Jurkat, Clone E6-1 (cell line): ENCODE data around the gene MPPED1.

GRCh38 chr22:43411505-43412556, at the start of gene MPPED1:
TSS of gene MPPED1 (plus strand) at chr22:43412014.
- RRBS = 55% methylated on average over 61 of the region's 149 CpGs

DNA sequence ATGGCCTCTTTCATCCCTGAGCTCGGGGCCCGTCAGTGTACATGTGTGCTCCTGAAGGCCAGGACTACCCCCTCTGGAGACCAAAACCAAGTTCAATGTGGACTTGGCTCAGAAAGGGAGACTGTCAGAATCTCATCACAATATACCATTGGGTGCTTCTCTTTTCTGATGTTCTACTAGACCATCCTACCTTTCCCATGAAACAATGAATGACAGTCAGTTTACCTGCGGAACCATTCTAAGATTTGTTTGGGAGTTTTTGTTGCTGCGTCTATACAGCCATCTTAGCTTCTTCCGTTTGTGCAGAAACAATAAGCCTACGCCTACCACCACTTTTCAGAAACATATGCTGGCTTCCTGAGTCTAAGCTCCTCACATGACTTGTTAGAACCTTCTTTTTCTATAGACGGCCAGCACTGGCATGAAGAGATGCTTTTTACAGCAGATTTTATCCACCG, 127.7 kb downstream of the EFCAB6 start:
- RRBS = no CpG with 5 or more reads among the region's 8 CpGs

GRCh38 chr22:43977786-43977987, 22.4 kb downstream of the SAMM50 start:
- RRBS = no CpG with 5 or more reads among the region's 2 CpGs

- RRBS = no CpG with 5 or more reads among the region's 17 CpGs
These were observed 7.9 kb upstream of the PARVG start for GRCh38 chr22:44172709-44173377.

- RRBS = no CpG with 5 or more reads among the region's 19 CpGs
These were observed 21.4 kb downstream of the PARVG start for GRCh38 chr22:44201848-44202864.

- RRBS = no CpG with 5 or more reads among the region's 7 CpGs
These were observed 30.9 kb downstream of the PARVG start for GRCh38 chr22:44211599-44211972.

DNA sequence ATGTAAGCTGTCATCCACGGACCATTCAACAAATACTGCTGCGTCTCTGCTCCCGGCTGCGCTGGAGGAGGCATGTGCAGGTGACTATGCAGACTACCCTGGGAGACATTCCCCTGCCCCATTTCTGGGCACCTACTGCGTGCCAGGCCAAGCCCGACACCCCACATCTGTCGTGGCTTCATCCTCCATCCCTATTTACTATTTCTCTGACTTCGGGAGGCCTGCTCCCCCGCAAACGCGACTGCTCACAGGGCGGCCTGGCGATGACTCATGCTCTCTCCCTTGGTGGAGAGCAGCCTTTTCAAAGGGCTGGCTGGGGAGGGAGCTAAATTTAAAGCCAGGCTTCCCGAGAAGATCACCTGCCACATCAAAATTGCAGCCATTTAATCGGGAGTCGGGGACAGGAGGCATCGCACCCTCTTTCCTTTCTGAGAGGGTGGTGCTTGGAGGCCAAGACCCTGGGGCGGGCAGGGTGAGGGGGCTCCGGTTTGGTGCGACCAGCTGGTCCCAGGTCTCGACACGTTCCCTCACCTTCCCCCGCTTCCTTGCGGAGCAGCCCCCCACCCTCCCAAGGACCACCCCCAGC, 24.9 kb upstream of the SHISAL1 start:
- RRBS = no CpG with 5 or more reads among the region's 24 CpGs

- RRBS = no CpG with 5 or more reads among the region's 4 CpGs
These were observed 25.5 kb upstream of the SHISAL1 start for GRCh38 chr22:44338297-44338610.

- RRBS = no CpG with 5 or more reads among the region's 35 CpGs
These were observed 33.0 kb upstream of the PRR5 start for GRCh38 chr22:44668941-44669519.

- RRBS = 100% methylated on average over 2 of the region's 28 CpGs
These were observed 12.8 kb downstream of the PRR5 start for GRCh38 chr22:44714466-44715464.

DNA sequence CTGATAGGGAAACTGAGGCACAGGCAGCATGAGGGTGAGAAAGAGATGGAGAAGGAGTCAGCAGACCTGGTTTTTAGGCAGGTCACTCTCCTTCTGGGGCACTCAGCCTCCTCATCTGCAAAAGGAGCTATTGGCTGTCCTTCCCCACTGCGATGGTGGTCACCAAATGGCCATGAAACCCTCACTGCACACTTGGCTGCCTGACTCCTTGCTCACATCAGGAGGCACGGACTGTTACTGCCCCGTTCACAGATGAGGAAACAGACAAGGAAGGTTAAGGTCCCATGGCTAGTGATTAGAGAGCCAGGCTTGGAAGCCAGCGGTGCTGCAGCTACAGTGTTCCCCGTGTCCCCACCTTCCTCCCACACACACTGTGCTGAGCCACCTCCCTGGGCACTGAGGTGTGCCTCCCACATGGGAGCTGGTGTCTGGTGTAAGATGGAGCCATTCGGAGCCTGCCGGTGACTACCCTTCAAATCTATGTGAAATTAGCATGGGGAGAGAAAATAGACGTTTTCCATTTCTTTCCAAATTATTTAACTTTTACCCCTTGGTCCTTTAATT, 2.6 kb downstream of the ARHGAP8 start:
- RRBS = no CpG with 5 or more reads among the region's 8 CpGs

DNA sequence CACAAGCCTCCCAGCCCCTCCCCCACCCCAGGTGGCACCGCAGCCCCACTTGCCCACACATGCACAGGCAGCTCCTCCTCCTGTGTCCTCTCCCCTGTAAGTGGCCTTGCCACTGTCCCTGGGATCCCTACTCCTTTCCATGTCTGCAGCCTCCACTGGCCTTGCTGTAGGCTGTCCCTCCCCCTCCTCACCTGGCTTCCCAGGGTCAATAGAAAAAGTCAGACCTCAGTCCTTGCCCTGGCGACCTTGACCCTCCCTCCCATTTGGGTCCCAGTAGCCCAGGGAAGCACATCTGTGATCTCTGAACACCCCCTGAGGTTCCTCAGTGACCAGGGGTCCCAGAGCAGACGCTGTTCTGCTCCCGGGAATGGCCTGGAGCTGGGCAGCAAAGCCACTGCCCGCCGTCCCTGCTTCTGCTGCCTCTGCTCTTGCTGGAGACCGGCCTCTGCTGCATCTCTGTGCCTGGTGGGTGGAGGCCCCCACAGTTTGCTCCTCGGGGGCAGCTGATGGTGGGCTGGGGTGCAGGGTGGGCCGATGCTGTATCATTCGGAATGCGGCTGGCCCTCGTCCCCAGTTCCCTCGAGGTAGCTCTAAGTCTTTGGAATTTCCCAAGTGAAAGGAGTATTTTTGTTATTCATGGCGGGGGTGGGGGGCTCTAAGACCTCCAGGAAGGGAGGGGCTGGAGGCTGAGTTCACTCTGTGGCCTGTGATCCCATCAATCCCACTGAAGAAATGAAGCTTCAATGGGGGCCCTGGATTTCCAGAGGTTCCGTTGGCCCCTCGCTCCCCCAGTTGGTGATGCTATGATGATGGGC, 43.7 kb downstream of the ARHGAP8 start:
- RRBS = 52% methylated on average over 2 of the region's 16 CpGs

DNA sequence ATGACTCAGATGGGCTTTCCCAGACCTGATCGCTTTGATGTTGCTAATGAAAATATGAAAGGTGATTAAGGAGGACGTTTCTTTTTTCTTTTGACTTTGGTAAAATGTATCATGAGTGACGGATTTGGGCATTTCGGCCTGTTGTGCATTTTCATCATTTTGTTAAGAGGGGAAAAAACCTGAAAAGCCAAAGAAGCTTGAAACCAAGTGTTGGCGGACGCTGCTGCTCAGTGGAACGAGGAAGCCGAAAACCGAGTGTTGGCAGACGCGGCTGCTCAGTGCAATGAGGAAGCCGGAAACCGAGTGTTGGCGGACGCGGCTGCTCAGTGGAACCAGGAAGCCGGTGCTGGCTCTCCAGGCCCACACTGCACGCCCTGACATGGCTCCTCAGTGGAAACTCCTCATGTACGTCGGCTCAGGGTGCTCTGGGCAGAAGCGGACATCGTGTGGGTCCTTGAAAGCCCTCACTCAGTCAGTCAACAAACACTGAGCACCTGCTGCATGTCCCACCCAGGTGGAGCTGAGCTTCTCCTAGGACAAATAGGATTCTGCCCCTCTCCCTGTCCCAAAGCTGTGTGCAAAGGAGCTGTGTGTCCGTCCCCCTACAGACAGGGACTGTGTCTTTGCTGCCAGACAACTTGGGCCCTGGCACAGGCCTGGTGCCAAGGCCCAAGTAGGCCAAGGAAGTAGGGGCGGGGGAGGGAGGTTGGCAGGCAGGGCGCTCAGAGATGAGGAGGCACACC, 37.4 kb downstream of the PHF21B start:
- RRBS = 90% methylated on average over 6 of the region's 25 CpGs

GRCh38 chr22:45010613-45011138, 871 bp upstream of the PHF21B start:
- RRBS = 71% methylated on average over 2 of the region's 18 CpGs

GRCh38 chr22:45052745-45053061, 42.9 kb upstream of the PHF21B start:
- RRBS = no CpG with 5 or more reads among the region's 3 CpGs

DNA sequence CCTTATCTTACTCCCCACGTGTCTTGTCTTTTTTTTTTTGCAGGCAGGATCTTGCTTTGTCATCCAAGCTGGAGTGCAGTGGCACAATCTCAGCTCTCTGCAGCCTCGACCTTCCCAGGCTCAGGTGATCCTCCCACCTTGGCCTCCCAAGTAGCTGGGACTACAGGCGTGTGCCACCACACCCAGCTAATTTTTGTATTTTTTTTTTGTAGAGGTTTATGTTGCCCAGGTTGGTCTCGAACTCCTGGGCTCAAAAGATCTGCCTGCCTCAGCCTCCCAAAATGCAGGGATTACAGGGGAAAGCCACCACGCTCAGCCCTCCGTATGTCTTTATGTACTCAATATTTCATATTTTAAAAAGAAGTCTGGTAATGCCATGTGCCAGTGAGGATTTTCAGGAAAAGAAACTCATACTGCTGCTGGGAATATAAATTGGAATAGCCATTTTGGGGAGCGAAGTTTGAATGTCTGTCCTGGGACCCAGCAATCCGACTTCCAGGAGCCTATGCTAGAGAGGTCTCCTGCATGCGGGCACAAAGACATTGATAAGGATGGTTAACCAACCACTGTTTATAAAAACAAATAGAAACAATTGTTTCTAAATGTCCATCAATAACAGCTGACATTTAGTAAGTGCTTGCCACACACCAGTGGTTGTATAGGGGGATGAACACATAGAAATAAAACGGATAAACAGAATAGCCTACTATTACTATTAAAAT, 23.3 kb upstream of the NUP50 start:
- RRBS = no CpG with 5 or more reads among the region's 10 CpGs

DNA sequence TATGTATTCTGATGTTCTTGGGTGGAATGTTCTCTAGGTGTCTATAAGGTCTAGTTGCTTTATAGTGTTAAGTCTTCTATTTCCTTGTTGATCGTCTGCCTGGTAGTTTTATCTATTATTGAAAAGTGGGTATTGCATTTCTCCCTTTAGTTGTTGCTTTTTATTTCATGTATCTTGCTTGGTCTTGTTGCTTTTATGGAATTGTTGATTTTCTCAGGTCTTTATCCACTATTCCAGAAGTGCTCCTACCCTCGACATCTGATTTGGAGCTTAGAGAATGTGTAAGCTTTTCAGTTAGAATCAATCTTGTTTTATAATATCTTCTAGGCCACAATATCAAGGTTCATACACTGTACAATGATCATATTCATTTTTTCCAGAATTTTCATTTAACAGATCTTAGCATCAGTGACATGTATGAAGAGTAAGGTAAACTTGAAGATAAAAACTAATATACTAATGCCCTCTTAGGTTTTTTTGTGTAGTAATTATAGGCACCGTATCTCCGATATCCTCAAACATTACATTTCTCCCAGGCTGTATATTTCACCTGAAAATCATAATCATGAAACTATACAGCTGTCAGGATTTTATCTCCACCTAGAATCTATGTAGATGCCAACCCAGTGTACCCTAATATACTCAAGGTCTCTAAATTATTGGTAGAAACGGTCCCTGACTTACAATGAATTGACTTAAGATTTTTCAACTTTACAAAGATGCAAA, 15.1 kb upstream of the NUP50 start:
- RRBS = no CpG with 5 or more reads among the region's 5 CpGs

DNA sequence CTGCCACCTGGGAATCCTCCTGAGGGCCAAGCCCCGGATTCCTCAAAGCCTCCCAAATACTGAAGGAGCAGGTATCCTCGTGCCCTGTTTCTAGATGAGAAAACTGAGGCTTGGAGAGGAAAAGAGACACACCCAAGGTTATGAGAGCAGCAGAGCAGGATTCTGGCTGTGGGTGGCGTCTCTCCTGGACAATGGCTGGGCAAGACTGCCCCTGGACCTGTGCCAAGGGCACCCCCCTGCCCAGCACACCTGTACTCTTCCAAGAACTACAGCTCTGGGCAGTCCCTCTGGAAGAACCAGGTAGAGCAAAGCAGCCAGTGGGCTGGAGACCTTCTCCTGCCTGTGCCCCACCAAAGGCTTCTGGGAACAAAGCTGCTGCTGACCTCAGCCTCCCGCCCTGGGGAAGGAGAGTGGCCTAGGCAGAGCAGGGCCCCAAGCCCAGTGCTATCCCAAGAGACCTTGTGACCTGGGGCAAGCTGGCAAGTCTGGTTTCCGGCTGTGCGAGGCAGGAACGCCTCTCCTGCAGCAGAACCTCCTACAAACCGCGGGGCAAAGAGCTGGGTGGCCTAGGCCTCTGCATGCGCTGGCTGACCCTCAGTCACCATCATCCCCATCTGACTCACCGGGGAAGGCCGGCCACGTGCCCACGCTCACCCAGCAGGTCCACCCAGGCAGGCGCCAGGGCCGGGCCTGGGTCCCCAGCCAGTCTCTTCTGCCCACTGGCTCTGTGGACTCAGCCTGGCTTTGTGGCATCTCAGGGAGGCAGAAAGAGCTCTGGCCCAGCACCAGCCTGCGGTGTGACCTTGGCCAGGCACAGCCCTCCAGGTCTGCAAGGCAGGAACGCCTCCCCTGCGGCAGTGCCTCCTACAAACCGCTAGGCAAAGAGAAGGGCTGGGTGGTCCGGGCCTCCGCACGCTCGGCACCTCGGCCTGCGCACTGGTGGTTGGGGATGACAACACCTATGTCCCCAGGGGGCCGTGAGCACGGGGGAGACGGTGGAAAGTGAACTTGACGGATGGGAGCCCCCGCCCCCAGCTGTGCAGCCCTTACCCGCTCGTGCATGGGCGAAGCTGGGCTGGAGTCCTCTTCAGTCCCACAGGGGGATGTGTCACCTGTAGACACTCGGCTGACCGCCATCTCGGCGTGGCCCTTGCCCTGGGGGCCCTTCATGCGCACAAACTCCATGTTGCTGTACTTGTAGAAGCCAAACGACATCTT, 38.3 kb downstream of the KIAA0930 start:
- RRBS = 100% methylated on average over 2 of the region's 40 CpGs

GRCh38 chr22:45313813-45314629, 4.3 kb downstream of the FAM118A start:
- RRBS = no CpG with 5 or more reads among the region's 10 CpGs

GRCh38 chr22:45551940-45552497, 49.3 kb downstream of the FBLN1 start:
- RRBS = no CpG with 5 or more reads among the region's 15 CpGs